Mesangial cell (primary cell): ENCODE measurements around a stretch of chr5.

GRCh38 chr5:32395055-32395560 lies 49.4 kb downstream of the ZFR start:
- RAMPAGE, long total RNA: no peak

- RAMPAGE, long total RNA: no peak
Observed at GRCh38 chr5:32432812-32433193, 11.7 kb downstream of the ZFR start.

GRCh38 chr5:33996486-33997211 lies 11.2 kb downstream of the AMACR start:
- RAMPAGE, long total RNA: no peak

- RAMPAGE, long total RNA: no peak
Observed at GRCh38 chr5:34026098-34026536, 16.9 kb downstream of the C1QTNF3 start.

DNA sequence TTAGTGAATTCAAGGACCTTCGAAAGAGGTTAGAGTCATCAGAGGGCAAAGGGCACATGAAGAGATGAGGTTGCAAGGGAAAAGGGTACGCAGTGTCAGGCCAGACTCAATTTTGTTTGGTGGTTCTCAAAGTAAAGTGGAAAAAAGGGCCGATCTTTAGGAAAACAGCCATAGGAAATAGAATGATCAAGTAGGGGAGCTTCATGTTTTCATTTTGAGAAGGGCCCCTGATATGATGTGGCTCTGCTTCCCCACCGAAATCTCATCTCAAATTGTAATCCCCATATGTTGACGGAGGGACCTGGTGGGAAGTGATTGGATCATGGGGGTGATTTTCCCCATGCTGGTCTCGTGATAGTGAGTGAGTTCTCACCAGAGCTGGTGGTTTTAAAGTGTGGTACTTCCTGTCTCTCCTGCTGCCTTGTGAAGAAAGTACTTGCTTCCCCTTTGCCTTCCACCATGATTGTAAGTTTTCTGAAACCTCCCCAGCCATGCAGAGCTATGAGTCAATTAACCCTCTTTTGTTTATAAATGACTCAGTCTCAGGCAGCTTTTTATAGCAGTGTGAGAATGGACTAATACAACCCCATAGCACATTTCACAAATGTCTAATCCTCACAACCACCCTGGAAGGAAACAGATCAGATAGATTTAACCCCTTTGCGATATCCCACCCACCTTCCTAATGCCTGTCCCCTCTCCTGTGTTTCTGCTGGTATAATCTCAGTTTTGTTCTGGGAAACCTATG lies 157.2 kb upstream of the RAI14 start:
- RAMPAGE, long total RNA: no peak

DNA sequence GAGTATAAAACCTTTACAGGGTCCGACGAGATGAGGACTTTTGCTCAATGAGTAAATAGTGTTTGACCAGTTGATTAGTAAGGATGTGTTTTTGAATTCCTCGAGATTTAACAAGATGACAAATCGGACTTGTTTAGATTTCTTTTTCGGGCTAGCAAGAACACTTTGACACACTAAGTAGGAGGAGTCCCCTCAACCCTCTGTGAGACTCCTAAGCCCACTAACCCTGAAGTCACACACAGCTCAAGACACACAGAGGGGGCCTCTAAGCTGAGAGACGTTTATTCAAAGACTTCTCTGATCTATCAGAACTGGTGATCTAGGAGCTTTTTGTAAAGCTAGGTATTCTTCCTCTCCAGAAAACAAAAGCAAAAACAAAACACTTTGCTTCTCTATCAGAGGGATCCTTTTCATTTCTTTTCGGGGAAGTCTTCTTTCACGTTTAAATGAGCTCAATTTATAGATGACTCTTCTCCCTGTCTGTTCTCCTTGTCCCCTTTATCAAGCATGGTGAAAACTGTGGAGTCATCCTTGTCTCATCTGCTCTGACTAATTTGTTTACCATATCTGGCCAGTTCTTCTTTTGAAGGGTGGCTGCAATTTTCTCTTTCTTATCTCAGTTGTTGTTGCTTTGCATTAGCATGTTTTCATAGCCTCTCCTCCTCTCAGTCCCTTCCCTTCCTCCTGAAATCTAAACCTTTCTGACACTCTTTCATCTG lies 68.7 kb upstream of the RAI14 start:
- RAMPAGE, long total RNA: no peak

- RAMPAGE, long total RNA: no peak
Observed at GRCh38 chr5:34598200-34598711, 57.9 kb upstream of the RAI14 start.

GRCh38 chr5:34657382-34657515 lies 1.1 kb downstream of the RAI14 start:
- RAMPAGE, long total RNA: no peak

DNA sequence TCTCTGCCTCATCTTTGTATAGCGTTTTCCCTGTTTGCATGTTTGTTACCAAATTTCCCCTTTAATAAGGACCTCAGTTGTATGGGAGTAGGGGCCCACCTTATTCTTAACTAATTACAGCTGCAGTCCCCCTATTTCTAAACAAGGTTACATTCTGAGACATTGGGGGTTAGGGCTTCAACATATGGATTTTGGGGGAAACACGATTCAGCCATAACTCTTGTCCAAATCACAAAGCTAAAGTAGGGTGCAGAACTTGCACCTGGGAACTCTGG lies 43.3 kb downstream of the RAI14 start:
- RAMPAGE, long total RNA: no peak

DNA sequence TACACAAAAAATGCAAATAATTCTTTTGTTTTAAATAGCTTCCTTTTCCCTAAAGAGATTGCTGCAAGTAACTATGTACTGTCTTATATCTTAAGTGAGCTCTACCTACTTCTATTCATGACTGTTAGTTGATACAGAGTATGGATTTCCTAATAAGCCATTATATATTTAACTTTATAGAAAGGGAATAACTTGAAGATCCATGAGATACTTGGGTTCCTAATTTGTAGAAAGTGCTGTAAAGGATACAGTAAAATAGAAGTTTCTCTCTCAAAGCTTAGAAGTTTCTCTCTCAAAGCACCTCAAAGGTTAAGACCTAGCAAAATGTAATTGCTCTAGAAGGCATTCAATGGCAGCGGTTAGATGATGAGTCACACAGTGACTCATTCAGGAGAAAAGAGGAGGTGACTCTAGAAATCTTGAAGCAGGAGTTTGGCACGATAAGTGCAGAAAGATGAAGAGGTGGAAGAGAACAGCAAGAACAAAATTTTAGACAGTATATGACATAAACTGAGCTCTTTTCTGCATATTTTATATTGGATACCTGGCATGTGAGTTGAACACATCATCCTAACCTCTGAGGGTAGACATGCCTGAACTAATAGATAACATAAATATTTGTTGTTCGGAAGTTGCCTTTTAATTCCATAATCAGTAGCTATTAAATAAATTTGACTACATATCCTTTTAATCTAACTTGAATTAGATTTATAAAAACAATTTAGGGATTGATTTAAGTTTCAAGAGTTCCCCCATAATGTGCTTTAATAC lies 5.4 kb upstream of the DNAJC21 start:
- RAMPAGE, long total RNA: no peak

DNA sequence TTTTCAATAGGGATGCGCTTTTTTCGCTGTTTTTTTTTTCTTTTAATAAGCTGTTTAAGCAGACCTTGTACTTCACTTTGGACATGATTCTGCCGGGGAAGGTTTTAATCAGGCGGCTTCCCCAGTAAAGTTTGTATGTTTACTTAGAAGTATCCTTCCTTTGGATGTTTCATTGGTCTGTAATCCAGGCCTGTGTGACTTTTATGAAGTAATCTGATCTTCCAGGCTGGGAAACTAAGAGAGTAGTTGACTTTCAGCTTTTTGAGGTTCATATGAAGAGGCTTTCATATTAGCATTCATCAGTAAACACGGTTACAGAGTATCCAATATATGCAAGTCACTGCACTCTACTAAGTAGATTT lies 1.0 kb downstream of the DNAJC21 start:
- RAMPAGE, long total RNA: no peak

DNA sequence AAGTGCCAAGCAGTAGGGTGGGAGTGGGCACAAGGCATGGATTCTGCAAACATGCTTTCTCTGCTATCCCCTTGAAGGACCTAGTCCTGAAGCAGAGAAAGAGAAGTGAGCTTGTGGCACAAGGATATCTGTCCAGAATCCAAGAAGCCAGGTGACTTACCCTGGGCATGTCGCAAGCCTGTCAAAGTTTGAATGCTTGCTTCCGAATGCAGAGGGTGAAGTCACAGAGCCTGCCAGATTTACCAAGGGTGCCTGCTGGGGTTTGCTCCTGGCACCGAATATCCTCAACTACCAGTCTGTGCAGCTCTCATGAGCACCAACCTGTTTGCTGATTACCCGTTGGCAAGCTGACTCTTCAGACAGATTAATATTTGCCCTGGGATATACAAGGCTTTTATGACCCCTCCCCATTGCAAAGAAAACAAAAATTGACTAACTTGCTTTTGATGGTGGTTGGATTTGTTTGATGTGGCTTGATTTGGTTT lies 82.1 kb upstream of the AGXT2 start:
- RAMPAGE, long total RNA: no peak

DNA sequence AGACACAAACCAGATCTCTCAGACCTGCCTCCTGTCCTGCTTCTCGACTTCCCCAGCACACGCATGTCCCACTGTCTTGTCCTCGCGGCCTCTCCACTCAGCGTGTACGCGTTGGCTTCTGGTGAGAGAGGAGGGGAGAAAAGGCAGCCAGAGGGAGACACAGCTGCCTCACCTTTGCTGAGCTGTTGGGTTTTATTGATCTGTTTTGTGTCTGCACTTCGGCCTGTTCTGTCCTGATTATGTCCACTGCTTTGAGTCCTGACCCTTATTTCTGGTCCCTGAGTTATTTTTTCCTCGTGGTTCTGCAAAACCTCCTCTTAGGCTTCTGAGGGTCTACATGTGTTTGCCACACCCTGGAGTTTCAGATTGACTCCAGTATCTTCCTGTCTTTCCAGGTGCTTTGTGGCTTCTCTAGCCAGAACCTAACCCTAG lies 87.5 kb upstream of the AGXT2 start:
- RAMPAGE, long total RNA: no peak

GRCh38 chr5:35803920-35804526 lies 52.7 kb upstream of the IL7R start:
- RAMPAGE, long total RNA: no peak

DNA sequence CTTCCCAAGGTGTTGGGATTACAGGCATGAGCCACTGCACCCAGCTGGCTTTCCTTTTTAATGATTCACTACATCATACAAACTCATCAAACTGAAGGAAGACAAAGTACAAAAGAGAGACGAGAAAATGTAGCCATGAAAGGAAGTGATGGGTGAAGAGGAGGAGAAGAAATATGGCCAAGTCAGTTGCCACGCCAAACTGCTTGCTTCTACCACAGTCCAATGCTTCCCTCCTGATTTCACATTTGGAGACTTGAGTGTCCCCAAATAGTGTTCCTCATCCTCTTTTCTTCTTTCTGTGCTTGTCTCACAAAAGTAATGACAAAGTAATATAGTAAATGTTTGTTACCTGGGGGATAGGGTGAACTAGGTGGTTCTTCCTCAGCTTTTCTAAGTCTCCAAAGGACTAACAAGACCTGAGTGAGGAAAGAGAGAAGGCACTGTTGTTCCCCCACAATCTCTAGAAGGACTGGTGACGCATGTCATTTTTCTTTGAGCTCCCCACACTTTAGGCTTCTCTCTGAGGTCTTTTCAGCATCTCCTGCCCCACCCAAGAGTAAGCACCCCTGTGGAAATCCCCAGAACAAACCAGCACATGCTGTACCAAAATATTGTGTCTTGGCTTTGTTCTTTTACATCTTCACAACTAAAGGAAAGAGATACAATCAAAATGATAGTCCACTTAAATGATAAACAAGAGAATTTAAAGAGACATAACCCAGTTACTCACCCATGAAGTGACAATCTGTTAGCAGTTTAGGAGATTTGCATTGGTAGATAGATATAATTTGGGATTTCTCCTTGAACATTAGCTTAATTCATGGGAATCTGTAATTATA lies 2.5 kb upstream of the IL7R start:
- RAMPAGE, long total RNA: no peak

DNA sequence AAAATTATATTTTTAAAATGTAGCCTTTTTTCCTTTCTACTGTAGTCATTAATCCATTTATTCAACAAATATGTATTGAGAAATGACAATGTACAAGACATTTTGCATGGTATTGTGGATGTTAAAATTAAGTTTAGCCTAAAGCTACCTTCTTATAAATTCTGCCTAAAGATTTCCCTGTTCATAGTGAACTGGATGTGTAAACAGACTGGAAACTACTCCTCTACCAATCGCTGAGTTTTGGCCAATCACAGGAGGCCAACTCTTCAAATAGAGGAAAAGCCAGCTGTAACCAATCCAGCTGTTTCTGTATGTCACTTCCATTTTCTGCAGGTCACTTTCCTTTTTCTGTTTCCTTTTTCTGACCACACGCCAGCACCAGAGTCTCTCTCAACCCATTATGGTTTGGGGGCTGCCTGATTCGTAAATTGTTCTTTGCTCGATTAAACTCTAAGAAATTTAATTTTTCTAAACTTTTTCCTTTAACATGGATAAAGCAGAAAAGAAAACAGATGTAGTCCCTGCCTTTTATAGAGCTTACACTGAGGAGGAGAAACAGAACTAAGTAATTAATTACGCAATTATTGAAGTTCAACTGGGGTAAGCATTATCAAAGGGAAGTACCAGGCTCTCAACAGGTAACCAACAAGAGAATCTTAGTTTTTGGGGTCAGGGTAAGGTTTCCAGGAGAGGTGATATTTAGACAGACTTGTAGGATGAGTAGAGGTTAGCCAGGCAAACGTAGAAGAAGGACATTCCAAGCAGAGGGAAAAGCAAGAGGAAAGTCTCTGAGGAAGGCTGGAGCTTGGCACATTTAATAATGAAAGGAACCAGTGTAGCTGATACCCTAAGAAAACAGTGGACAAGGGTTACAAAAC lies 27.7 kb downstream of the RANBP3L start:
- RAMPAGE, long total RNA: no peak

DNA sequence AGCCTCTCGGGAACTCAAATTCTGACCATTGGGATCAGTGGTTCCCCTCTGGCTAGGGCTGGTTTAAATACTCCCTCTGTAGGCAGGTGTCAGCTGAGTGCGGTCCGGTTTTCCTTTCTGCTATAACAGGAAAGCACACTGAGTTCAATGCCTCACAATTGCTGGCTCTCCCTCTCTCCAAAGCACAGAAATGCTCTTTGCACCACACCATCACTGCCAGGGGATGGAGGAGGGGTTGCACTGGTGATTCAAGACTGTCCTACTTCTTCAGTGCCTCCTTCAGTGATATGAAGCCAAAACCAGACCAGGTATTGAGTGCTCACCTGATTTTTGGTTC lies 22.8 kb upstream of the RANBP3L start:
- RAMPAGE, long total RNA: no peak

GRCh38 chr5:36418156-36418565 lies 116.5 kb upstream of the RANBP3L start:
- RAMPAGE, long total RNA: no peak

DNA sequence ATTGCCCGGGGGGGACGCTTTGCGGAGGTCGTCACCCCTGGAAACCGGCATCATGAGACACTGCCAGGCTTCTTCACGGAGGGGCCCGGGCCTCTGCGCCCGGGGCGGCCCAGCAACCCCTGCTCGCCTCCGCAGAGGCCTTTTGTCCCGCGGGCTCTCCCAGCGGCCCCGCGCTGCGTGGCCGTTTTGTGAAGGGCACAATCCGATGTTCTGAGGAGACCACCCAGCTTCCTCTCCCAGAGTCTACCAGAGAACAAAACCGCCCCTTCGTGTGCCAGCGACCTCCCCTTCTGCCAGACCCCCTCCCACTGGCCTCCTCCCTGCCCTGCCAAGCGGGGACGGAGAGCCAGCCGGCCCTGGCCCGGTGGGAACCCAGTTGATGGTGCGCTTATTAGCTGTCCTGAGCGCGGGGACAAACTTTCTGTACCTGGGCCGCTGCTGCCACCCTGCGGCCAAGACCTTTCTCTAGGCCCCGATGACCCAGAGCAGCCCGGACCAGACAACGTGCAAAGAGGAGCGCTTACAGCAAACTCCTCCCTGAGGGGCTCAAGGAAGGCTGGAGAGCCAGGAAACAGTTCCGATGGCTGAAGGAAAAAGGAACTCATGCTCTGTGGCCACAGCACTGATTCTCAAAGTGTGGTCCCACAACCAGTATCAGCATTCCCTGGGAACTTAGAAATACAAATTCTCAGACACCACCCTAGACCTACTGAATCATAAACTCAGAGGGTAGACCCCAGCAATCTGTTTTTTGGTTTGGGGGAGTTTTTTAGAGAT lies 86.7 kb downstream of the SLC1A3 start:
- RAMPAGE, long total RNA: no peak

DNA sequence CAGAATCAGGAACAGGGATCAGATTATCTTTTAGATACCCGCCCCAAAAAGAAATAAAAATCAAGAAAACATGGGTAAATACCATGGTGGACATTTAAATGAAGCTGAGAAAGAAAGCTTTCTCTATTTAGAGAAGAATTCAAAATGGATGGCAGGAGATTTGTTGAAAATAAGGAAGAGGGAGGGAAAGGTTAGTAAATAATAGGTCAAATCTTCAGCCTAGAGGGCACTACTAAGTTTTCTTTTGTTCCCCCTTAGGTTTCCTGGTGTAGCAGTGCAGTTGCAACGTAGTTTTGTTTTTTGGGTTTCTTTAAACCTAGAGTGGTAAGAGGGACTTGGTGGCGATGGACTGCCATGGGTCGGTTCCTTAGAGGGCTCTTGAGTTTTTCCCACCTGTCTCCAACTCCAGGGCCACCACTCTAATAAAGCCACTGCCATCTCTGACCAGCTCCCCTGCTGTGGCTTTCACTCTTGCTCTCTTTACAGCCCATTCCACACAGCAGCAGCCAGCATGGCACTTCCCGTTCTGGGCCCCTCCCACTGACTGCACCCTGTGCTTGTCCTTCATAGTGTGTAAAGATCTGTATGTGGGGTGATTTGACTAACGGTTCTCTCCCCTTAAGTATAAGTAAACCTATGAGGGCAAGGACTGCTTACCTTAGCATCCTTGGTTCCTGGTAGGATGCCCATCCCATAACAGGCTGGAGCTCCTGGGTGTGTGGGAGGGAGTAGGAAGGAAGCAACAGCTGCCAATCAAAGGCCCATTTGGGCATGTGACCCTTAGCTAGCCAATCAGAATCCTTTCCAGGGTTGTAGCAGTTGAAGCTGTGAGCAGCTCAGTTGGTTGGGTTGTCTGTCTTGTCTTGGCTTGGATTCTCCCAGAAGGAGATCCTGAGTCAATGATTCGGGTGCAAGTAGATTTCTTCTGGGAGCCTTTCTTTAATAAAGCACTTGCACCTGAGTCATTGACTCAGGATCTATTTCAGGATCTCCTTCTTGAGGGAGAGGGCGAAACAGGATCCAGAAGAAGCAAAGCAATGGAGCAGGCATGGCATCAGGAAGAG lies 118.4 kb downstream of the SLC1A3 start:
- RAMPAGE, long total RNA: no peak